ENCODE results near the gene LRRC58.

GRCh38 chr3:116863962-116864549, 418.8 kb upstream of the LSAMP start:
- RAMPAGE, total RNA = no peak

DNA sequence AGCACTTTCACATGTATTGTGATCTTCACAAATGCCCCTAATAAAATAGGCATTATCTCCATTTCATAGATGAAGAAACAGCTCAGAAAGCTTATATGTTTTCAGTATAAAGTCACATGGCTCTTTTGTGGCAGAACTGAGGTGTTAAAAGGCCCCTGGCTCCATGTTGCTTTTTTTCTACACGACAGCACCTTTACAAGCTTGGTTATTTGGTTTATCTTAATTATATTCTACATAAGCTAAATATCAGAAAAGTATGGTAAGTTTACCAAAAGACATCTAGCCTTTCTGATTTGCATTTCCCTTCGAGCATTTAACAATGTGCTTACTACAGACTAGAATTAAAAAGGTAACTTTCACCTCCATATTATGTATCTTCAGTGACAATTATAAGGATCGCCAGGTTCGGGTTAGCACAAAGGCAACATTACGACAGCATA, 68.4 kb downstream of the IGSF11 start:
- RAMPAGE, total RNA = no peak

DNA sequence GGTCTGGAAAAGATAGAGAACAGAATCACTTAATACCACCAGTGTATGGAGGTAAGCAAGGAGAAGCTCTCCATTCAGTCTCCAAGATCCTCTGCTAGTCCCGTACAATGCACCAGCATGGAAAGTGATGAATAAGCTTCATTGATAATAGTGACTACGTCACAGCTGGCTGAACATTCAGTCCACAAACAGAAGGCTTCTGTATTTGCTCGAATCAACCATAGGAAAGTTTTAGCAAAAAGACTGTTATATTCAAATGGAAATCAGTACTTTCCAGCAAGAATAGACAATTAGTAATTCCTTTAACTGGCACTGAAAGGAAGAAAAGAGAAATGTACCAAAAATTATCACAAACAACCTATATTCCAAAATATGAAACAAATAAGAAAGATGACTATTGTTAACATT, 42.8 kb downstream of the IGSF11 start:
- RAMPAGE, total RNA = no peak

DNA sequence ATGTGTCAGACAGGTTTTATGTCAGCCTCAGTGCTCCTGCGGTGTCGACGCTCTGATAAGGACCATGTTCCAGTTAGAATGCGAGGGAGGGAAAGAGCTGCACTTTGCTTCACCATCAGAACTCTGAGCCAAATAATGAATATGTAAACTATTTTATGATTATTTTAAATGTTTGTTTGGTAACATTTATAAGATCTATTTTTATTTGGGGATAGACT, 45.1 kb downstream of the TMEM39A start:
- RAMPAGE, total RNA = no peak

DNA sequence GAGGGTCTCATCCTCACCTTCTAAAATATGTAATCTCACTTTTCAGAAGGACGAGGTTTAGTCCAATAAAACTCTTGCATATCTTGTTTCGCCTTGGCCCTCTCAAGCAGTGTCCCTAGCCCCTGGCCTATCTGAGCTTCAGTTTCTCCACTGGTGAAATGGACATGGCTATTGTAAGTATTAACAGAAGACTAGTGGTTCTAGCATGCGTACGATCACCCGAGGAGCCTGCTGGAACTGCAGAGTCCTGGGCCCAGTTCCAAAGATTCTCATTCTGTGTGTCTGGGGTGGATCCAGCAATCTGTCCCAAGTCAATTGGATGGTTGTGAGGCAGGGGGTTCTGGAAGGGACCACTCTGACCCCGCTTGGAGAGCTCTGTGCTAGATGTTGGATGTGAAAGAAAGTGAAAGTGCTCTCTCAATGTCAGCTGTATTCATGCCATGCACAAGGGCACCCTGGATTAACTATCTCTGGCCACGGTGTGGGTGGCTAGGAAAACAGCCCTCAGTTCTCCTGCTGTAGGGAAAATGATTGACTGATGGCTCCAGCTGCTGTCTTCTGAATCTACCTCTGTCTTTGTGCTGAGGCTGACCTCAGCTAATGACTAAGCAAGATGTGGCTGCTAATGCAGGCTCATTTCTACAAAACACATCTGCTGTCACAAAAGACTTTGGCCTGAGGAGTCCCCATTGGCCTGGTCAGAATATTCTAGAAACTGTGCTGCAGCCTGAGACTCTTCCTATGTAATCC, 1.9 kb upstream of the PLA1A start:
- RAMPAGE, total RNA = no peak

DNA sequence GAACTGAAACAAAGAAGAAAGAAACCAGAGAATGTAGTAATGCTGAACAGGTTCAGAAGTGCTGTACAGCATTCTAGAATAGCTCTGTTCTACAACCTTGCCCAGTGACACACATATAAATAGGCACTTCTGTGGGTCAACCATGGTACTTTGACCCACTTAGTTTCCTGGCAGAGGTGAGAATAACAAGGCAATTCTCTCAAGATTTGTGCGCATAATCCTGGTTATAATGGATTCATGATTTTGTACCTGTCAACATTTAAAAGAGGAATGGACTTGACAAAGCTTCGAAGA, 12.3 kb downstream of the CFAP91 start:
- RAMPAGE, total RNA = no peak

DNA sequence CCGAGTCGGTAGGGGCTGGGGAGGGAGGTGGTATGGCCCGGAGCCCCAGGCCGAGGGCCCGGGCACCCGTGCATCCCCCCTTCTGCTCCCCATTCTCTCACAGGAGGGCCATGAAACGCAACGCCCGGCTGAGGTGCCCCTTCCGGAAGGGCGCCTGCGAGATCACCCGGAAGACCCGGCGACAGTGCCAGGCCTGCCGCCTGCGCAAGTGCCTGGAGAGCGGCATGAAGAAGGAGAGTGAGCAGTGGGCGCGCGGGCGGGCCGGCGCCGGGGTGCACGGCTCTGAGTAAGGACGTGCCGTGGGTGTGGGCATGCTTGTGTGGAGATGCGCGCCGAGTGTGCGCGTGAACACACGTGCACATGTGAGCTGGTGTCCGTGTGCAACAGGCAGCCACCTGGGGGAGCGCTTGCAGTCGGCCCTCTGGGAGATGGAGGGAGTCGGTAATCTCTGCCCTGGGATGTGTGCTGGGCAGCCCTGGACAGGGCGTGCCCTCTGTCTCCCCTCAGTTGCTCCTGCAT, 28.1 kb downstream of the NR1I2 start:
- RAMPAGE, total RNA = no peak

GRCh38 chr3:120095608-120095871, 1.3 kb upstream of the GSK3B start:
- RAMPAGE, total RNA = no peak

GRCh38 chr3:120348995-120350206, at the start of gene LRRC58:
Gene LRRC58 (minus strand): TSS chr3:120349354.
- RAMPAGE, total RNA = no peak

DNA sequence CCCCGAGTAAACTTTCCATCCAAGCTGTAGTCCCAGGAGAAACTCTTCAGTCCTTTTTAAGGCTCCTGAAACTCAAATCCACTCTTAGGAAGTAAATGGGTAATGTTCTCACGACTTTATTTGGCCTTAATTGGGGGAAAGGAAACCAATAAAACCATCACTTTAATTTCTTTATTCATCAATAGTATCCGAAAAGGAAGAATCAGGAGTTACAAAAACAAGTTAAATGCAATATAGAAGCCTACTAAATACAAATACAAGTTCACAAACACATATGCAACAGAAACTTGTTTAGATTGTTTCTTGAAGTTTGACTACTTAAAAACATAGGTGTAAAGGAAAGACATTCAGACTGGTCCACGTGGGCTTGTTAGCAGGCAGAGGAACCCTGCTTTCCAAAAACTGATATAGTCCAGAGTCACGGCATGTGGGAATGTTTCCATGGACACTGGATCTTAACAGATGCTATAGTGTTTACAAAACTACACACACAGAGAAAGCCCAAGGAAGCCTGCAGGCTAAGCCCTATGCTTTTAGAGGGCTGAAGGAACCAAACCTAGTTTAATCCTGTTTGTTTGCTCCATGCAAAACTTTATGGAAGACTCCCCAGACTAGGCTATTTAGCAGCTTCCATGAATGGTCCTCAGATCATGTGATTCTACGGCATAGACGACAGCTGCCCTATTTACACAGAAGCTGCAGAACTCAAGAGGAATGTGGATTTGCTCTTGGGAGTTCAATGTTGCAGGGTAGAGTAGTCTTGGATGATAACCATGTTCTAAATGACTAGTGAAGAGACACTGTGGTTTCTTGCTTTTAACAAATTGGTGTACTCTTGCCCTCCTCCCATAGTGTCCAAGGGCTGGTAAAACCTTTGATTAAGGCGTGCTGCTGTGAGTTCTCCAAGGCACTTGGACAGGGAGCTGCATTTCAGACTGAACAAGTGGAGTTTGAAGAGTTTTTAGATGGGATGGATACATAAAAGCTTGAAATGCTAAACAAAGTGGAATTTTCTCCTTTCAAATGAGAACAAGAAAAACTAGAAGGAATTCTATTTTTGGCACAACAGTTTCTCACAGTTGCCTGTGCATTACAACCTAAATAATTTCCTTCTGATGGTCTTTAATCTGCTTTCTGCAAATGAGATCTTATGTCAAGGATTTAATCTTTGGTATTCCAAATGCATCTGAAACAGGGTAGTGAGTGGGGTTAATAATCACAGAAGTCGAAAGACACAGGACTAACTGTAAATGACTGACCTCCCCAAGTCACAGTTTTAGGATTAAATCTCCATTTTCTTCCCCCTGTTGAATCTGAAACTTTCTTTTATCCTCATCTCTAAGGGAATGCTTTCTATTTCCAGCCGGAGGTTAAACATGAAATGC, 45.5 kb upstream of the LRRC58 start:
- RAMPAGE, total RNA = no peak

DNA sequence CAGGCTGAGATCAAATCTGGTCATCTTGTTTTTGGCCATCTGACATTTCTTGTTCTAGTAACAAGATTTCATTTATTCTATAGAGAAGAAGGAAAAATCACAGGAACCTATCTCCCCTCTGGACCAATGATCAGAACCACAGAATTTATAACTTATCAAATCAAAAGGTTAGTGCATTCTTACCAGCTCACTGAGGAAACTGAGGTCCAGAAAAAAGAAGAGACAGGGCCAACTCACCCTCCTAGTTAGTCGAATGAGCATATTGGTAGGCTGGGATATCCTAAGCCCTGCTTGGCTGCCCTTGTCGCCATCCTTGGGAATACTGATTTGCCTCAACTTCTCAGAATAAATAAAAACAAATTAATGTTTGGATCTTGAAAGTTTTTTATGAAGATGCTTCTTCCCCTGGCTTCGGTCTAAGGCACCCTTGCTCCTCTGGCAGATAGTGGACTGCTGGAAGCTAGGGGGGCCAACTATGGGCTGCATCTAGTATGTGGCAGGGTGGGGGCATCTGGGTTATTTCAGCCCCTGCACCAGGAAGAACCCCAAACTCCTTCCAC, 46.5 kb upstream of the LRRC58 start:
- RAMPAGE, total RNA = no peak

- RAMPAGE, total RNA = no peak
Measured at GRCh38 chr3:120840200-120840465, 67.9 kb upstream of the STXBP5L start.

GRCh38 chr3:121695954-121696701, 35.4 kb upstream of the HCLS1 start:
- RAMPAGE, total RNA = no peak

- RAMPAGE, total RNA = no peak
Measured at GRCh38 chr3:121697206-121698500, 37.0 kb upstream of the HCLS1 start.

GRCh38 chr3:121820917-121821759, 13.7 kb downstream of the IQCB1 start:
- RAMPAGE, total RNA = no peak

DNA sequence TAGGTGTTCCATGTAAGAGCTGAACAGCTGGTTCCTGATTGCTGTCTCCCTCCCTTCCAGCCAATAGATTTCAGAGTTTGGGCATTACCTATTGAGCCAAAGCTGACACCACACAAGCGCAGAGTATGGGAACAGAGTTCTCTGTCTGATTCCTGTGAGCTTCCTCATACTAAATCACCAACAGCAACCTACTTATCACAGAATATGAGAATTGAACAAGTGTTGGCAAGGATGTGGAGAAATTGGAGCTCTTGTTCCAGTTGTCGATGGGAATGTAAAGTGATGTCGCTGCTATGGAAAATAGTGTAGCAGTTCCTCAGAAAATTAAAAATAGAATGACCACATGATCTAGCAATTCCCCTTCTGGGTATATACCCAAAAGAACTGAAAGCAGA, 33.3 kb downstream of the CD86 start:
- RAMPAGE, total RNA = no peak

DNA sequence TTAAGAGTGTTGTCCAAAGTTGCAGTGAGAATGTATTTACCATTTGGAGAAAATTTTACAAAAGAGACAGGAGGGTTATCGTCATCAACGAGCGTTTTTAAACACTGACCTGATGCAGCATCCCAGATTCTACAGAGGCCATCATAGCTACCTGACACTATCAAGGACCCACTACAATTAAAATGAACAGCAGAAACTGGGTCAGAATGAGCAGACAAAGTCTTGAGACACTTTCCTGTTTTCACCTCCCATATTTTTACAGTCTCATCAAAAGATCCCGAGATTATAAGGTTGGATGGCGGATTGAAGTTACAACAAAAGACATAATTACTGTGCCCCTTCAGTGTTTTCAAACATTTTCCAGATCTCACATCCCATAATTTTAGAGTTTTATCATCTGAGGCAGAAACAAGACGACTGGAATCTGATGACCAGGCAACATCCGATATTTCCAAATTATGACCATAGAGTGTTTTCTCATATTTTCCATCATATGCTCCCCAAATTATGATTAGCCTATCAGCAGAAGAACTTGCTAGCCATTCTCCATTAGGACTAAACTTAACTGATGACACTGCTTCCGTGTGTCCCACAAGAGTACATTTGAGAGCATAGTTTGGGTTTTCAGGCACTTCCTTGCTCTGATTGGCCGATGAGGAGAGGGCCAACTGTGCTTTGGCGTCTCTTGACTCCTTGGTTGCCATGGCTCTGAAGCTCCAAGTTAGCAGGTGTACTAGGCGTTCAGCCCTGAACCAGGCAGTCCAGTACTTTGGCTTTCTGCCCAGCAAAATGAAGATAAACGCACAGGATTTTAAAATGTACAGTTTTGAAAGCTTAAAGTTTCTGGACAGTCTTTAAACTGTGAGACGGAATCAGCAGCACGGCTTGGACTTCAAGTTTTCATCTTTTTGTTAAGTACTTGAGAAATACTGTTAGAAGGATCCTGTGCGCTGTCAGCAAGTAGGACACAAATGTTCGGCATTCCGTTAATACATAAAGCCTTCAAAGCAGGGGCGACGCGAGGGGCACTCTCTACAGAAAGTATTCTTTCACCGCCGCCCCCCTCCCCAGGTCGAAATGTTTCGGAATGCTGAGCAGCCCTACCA, 684 bp downstream of the WDR5B start:
- RAMPAGE, total RNA = no peak

DNA sequence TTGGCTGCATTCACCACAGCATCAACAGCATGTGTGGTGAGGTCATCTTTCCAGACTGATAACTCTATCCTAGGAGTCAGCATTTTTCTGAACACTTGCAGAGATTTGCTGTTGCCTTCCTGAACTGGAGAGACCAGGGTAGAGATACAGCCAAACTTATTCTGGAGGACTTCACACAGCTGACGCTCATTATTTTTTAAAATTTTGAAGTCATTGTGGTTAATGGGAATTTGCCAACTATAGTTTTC, 8.3 kb downstream of the PARP9 start:
- RAMPAGE, total RNA = no peak

GRCh38 chr3:122660604-122661288, 19.9 kb upstream of the PARP14 start:
- RAMPAGE, total RNA = no peak

GRCh38 chr3:122761922-122762291, 31.7 kb downstream of the HSPBAP1 start:
- RAMPAGE, total RNA = no peak

Measured in foreskin keratinocyte (primary cell).